Parietal lobe (tissue), 2 donors: ENCODE measurements around the genes POTEF and TUBA3E.

DNA sequence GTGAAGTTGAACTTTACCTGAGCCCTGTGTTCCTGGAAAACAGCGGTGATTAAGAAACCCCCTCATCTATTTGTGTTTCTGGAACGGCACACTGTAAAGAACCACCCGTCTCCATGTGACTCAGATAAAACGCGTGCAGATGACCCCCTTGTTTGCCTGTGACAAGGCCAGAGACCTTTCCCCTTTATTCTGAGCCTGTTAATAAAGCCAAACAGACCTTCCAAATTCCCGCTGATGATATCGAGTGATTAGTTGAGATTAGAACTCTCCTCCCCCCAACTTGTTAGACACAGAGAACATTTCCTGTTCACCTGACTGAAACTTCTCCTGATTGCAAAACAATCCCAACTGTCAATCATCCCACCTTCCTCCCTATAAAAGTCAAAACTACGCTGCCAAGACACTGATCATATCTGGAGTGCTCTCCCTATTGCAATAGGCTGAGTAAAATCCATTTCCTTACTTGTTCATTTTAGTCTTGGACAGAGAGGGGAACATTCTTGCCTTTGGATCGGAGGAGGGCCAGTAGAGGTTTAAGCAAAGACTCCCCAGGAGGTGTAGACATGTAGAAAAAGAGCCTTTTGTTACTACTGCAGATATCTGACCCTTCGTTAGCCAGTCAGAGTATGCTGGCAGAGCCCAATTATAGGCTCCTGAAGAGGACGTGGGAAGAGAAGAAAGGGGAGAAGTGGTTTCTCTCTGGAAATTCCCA lies 937 bp upstream of the IWS1 start:
- RAMPAGE, long total RNA, result no peak

DNA sequence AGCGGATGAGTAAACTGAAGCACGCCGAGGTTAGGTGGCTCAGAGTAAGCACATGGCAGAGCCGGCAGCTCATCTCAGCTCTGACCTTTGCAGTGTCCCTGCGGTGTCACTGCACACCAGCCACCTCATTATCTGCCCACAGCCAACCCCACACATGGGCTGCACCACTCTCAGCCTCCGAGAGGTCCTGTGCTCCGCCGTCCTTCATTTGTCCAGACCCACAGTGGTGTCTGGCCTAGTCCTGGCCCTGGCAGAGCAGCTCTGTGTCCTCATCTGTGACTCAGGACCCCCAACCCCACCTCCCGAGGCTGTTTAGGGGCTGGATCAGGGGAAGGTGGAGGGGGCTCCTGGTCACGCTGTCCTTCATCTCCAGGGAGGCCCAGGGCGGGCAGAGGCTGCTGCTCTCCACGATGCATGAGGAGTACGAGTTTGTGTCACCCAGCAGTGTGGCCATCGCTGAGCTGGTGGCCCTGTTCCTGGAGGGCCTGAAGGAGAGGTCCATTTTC lies 17.9 kb upstream of the GPR17 start:
- RAMPAGE, long total RNA, result no peak

GRCh38 chr2:127635417-127635782 lies 10.6 kb upstream of the GPR17 start:
- RAMPAGE, long total RNA, result no peak

DNA sequence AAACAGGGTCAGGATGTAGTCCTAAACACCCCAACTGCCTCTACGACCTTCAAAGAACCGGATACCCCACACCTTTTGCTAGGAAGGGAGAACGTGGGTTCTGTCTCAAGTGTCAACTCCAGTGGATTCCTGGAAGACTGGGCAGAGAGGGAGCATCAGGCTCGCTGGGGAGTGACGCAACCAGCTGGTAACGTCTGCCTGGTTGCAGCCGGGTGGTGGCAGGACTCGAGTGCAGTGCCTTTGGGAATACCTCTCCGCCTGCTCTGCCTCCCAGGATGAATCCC lies 12.6 kb downstream of the GPR17 start:
- RAMPAGE, long total RNA, result no peak

GRCh38 chr2:127663016-127663639 lies 12.2 kb downstream of the LIMS2 start:
- RAMPAGE, long total RNA, result no peak

DNA sequence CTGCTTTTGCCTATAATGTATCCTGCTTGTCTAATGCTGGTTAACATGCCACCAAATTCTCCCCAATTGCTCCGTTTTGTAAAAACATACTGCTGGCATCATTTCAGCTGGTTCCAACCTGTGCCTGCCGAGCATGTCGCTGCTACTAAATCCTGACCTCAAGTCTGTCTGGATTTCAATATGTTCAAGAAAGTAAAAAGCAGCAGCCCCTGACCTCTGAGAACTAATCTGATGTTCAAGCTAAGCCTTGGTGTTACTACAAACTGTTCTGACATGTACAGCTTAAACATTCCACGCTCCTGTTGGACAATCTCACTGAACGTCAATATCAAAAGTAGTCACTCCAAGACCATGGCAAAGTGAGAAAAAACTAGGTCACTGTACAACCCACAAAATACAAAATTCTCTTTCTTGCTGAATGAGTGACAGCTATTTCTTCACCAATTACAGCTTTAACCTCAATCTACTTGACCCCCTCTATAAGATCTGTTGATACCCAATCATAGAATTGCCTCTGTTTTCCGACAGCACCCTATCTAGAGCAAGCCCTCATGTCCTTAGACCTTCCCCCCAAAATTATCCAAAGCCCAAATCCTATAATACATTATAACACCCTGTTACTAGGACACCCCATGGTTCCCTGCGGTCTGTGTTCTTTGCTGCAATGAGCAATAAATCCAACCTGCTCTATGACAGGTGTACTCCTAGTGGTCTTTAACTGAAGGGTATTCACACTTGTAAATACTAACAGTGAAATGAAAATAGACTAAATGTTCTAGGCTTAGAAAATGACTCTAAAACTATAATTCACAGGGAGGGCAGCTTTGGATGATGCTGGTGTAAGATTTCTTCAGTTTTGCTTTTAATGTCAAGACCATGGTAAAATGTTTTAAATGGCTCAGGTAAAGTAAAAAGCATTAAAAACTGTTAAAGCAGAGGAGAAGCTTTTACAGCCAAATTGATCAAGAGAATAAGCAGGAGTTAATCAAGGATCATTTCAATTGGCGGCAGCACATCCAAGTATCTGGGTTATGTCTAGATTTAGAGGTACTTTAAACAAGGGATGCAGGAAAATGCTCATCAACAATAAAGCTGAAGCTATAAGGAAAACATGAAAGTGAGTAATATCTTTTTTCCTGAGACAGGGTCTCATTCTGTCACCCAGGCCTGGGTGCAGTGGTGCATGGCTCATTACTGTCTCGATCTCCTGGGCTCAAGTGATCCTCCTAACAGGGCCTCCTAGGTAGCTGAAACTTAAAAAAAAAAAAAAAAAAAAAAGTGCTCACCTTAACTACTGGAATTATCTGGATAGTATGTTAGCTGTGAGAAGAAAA lies 46.8 kb downstream of the SFT2D3 start:
- RAMPAGE, long total RNA, result no peak

DNA sequence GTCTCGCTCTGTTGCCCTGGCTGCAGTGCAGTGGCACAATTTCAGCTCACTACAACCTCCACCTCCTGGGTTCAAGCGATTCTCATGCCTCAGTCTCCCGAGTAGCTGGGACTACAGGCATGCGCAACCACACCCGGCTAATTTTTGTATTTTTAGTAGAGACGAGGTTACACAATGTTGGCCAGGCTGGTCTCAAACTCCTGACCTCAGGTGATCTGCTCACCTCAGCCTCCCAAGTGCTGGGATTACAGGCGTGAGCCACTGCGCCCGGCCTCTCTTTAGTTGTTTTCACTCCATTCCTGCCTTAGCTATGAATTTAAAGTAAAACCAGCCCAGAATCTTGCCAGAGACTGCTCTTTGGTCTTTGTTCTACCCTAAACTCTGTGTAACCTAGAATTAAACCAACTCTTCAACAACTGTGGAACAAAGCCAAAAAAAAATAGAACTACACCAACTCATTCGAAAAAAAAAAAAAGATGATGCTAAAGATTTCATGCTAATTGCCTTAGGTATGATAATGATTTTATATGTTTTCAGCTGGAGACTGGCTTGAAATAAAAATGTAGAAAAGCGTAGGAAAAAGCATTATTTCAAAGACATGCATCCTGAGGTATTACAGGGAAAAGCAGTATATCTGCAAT lies 4.6 kb downstream of the WDR33 start:
- RAMPAGE, long total RNA, result no peak

GRCh38 chr2:127847158-127847605 lies 10.8 kb downstream of the POLR2D start:
- RAMPAGE, long total RNA, result no peak

- RAMPAGE, long total RNA, result no peak
Observed at GRCh38 chr2:127901718-127902062, 15.9 kb upstream of the AMMECR1L start.

DNA sequence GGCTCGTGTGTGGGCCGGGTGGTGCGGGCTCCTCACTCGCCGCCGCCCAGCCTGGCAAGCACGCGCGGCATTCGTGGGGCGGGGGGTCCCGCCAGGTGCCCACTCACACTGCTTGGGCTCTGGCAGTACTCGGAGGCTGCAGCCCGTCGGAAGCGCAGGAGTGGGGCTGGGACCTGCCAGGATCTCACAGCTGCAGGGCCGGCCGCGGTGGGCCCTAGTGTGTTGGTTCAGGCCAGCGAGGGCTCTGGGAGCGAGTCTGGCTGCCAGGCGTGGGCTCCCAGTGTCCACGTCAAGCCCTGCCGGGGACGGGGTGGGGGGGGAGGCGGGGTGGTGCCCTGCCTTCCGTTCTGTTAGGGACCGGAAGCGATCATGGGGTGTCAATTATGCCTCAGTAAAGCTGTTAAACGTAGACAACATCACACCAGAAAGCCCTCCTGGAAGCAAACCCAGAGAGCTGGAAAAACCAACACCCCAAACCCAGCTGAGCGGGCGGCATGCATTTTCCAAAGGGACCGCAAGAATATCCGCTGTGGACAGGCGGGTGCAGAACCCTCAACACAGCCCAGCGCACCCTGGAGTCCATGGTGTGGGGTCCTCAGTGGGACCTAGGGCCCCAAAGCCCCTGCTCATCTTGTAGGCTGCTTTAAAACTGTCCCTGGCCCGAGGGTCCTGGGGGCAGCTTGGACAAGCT lies 1.2 kb upstream of the HS6ST1 start:
- RAMPAGE, long total RNA, result no peak

DNA sequence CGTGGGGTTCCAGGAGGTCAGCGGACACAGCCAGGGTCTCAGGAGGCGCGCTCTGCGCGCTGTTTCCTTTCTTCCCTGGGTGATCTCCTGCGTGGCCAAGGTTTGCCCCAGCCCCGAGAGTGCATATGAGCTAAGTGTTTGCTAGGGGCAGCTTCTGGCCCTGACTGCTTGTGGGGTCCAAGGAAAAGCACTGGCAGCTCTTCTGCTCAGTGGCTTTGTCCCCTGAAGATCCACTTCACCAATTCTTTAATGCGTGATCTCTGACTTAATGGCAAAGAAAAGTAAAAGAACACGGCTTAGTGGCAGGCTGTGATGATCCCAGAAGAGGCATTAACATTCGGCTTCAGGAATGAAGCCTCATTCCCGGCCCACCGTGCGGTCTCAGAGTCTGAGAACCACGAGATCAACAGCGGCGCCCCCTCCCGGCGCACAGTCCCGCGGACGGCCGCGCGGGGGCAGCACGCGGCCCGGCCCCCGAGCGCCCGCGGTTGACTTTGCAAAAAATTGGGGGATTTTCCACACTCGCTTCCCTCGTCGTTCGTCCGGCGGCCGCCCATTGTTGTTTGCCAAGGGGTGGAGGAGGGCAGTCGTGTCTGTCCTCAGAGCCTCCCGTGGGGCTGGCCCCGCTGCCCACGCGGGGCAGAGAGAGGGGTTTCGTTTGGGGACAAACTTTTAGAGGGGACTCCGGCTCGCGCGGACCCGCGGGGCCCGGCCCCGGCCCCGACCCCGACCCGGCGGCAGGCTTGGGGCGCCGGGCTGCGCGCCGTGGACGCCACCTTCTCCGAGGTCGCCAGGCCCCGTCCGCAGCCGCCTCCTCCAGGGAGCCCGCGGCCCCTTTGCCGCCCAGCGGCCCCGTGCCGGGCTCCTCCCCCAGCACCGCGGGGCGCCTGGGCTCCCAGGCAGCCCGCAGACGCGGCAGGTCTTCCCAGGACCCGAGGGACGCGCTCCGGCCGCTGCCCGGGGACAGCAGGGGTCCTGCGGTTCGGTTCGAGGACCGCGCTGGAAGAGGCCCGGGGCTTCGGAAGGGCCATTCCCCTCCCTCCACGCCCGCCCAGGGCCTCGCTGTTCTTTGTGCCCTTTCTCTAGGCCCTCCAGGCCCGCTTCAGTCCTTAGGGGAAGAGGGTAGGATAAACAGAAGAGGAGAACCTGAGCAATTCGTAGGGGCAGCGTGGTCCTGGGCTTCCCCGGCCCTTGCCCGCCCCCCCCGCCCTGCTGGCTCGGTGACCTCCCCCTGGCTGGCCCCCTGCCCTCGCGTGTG lies 3.3 kb upstream of the HS6ST1 start:
- RAMPAGE, long total RNA, result no peak

DNA sequence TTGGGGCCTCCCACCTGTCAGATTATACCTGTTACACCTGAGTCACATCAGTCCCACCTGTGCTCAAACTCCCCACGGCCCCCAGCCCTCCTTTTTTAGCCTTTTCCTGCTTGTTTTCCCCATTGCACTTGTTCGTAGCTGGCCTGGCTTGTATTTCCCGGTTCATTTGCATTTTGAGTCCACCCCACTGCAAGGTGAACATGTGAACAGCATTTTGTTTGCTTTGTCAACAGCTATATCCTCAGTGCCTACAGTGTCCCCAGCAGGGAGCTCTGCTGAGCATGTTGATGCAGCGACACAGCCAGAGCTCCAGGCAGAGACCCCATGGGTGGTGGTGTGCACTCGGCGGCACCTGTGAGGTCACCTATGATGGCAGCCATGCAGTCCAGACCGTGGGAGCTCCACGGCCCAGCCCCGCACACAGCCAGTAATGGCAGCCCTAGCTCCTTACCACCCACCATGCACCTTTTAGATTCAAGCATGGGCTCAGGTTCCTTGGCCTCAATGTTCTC lies 276.5 kb upstream of the HS6ST1 start:
- RAMPAGE, long total RNA, result no peak

GRCh38 chr2:128623921-128624354 lies 305.3 kb upstream of the HS6ST1 start:
- RAMPAGE, long total RNA, result no peak

DNA sequence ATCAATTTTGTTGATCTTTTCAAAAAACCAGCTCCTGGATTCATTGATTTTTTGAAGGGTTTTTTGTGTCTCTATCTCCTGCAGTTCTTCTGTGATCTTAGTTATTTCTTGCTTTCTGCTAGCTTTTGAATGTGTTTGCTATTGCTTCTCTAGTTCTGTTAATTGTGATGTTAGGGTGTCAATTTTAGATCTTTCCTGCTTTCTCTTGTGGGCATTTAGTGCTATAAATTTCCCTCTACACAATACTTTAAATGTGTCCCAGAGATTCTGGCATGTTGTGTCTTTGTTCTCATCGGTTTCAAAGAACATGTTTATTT lies 627.5 kb upstream of the HS6ST1 start:
- RAMPAGE, long total RNA, result no peak

DNA sequence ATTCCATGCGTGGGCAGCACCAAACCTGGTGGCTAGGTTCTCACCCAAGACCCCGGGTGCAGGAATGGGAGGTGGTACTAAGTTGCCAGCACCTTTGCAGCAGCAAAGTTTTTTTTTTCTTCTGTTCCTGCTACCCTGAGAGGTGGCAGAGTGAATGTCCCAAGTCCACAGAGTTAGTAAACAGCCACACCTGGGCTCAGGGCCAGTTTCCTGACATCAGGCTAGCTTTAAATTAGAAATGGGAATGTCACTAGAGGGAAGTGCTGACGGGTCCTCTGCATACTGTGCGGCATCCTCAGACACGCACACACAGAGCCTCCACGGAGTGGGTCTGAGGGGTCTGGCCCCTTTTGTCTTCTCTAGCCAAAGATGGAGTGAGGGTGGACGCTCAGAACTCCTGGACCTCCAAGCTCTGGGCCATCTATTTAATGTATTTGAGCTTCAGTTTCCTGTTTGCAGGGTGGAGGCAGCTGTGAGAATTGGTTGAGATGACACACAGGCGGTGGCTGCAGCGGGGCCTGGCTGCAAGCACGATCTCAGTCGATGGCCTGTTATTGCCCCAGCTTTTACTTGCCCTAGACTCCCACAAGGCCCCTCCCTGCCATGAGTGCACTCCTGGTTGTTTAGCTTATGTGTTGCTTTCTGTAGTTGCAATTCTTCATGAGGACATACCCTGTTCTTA lies 751.3 kb upstream of the HS6ST1 start:
- RAMPAGE, long total RNA, result no peak

DNA sequence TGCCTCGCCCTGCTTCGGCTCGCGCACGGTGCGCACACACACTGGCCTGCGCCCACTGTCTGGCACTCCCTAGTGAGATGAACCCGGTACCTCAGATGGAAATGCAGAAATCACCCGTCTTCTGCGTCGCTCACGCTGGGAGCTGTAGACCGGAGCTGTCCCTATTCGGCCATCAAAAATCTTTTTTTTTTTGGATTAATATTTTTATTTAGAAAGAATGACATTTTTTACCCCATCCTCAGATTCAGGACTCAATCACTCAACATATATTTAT lies 292.7 kb upstream of the RAB6C start:
- RAMPAGE, long total RNA, result no peak

DNA sequence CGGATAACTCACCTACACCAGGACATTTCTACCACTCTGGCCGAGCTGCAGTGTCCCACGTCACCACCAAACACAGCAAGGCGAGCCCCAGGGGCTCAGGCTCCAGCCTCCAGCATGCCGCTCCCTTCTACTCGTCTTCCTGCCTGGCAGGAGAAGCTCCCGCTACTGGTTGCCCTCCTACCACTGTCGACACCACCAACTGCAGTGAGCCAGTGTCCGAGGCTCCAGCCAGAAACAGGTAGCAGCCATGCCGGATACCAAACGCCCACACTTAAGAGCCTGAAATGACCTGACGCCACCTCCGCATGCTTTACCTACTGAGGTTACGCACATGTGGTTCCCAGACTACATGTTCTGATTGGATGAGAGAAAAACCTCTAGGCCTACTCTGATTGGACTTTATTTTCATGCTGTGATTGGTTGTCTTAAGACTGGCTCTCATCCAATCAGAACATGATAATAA lies at the start of gene POTEF:
TSS of gene POTEF (minus strand) at position 163 of the 463 bp plus-strand sequence.
- RAMPAGE, long total RNA, result no peak

- RAMPAGE, long total RNA, result no peak
Observed at GRCh38 chr2:130198215-130198883, at the start of gene TUBA3E. Gene TUBA3E, minus strand, starts transcription at chr2:130198439.

DNA sequence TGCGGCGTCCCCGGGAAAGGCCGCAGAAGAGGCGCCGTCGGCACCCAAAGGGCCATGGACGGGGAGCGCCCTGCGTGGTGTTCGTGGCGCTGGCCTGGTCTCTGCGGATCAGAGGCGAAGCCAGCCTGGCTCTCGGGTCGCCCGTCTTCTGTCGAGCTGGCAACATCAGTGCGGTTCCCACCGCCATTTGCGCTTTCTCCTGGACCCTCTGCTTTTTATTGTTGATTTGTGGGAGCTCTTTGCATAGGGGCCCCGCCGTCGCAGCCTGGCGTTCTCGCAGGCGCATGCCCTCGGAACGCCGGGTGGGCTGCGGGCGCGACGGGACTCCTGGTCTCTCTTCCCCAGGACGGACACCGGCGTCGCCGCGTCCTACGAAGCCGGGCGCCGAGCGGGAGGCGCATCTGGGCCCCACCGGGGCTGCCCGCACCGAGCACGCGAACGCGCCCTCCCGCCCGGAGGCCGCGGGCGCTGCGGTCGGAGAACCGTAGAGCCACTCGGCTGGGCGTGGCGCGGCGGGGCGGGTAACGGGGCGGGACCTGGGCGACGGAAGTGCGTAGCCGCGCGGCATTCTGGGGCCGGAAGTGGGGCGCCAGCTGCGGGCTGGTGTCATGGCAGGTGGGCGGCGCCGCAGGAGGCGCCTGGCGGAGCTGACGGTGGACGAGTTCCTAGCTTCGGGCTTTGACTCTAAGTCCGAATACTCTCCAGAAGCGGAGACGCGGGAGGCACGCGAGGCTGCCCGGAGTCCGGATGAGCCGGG lies 30.7 kb upstream of the TUBA3E start:
- RAMPAGE, long total RNA, result no peak

DNA sequence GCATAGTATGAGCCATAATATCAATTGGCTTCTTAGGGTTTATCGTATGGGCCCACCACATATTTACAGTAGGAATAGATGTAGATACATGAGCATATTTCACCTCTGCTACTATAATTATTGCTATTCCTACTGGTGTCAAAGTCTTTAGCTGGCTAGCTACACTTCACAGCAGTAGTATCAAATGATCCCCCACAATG lies 67.3 kb downstream of the CCDC115 start:
- RAMPAGE, long total RNA, result no peak